ENCODE results near the genes LARP4B, GTPBP4, IDI1 and WDR37.

DNA sequence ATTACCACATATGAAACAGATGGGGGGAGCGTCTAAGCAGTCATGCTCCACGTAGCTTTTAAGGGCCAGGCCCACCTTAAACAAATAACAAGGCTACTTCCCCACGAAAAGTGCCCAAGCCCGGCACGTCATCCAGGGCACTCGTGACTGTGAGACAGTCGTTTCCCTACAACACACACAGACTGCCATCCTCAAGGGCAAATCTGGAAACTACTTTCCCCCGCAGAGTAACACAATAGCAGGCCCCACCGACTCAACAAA is 251.5 kb downstream of the ZMYND11 start:
- PRO-cap = no peak

DNA sequence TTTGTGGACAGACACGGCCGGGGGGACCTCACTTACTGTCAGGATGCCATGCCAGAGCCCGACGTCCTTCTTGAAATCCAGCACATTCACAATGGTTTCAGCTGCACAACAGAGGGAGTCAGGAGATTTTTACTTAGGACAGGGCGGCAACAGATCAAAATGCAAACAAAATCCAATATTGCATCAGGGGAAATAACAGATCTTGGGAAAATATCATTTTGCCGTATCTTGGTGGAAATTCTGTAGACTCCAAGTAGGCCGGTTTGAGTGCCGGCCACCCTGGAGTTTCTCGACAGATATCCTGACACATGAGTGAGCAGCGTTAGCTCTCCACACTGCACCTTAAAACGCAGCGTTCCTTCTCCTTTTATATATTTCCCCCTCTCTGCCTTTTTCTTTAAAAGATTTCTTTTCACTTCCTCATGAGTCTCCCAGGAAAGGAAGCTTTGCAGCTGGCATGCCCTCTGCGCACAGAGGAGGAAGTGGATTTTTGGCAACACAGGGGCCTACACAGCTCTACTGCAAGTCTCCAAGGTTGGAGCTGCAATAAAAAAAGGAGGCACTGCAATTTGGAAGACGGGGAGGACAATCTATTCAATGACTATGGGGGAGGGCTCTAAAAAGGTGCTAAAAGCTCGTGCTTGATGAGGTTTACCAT is 252.6 kb downstream of the ZMYND11 start:
- PRO-cap = no peak

DNA sequence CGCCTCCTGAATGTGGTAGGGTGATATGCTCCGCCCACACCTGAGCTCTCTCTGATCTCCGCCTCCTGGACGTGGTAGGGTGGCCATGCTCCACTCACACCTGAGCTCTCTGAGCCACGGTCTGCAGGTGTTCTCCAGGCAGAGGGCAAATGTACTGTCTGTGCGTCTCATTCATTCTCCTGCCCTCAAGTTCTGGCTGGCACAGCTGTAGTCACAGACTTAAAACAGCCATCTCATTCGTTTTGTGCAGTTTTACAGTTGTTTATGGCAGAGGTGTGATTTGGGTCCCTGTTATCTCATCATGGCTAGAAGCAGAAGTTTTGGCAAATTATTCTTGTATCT is 252.1 kb downstream of the DIP2C start:
- PRO-cap = no peak

GRCh38 chr10:510217-510891 is 179.1 kb downstream of the DIP2C start:
- PRO-cap = no peak

GRCh38 chr10:554596-554880 is 134.9 kb downstream of the DIP2C start:
- PRO-cap = no peak

- PRO-cap = no peak
Measured at GRCh38 chr10:561689-562239, 127.7 kb downstream of the DIP2C start.

DNA sequence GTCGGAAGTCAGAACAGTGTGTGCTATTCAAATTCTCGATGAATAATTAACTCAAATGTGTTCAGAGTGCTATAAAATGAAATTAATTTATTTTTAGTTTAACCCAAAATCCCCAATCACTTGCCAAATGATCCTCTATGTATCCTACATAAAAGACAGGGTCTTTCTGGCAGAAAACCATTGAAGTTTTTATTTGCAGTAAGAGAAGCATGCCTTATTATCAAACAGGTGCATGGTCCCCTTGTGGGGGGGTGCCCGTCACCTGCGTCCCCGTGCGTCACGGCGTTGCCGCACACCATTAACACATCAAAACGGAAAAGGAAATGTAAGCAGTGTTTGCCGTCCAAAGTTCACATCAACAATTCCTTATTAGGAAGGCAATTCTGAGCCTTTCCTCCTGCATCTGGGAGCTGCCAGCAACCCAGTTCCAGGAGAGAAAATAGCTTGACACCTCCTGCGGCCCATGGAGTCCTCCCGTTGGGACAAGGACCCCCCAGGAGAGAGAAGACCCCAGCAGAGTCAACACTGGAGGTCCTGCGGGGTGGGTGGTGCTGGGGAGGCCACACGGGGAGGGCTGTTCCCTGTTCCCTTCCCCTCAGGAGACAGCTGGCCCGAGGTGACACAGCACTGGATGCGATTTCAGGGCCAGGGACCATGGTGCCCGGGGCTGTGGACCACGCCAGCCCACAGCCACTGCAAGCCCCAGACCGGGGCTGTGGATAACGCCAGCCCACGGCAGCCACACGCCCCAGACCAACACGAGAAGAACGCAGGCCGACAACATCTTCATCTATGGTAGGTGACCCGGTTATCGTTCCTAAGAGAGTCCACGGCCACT is 39.6 kb downstream of the DIP2C start:
- PRO-cap = unidirectional peak, plus-strand start at position 419 of the sequence

DNA sequence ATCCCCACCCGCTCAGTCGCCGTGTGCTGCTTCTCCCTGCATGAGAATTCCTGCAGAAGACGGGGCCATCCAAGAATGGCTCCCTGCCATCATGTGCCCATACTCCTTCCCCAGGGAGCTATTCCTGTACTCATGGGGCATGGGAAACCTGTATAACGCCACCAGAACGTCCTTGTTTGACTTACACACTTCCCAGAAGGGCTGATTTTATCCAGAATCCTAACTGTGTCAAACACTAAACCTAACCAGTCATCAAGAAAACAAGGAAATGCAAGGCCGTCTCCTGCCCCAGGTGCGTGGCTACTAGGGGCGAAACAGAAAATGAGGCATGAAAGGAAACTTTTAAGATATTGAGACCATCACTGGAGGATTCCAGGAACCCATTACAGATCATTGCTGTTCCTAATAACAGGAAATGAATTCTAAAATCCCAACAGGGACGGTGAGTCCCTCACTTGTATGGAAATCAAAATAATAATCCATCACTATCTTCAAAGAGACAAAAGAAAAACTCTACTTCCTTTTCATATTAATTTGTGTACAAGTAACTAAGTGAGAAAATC is 15.9 kb downstream of the DIP2C start:
- PRO-cap = no peak

GRCh38 chr10:809378-810564 is 120.3 kb upstream of the DIP2C start:
- PRO-cap = no peak

DNA sequence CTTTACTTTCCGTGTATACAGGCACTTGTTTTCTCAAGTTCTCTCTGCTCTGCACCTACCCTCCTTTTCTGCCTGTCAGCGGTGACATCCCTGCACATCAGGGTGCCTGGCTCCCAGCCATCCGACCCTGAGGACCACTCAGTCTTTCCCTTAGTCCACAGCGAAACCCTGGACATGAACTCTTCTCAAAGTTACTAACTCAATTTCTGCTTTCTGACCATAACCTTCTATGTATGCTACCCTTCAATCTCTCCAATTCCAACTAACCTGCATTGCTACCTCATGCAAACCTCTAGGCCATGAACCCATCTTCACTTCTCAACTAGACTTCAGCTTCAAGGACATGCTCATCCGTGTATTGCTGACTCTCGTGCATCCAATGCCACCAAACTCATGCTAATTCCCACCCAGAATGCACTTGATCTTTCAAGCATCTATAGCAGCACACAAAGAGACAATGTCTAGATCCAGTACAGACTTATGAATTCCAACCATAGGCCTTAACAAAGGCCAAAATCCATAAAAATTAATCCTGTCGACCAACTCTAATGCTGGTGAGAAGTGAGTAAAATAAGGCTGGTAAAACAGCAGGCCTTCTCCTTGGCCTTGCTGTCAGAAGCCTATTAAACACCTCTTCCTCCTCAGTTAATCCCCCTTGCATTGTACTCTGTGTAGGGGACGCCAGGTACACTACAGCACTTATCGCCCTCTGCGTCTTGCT is 102.9 kb downstream of the LARP4B start:
- PRO-cap = no peak

GRCh38 chr10:895429-895842 is 36.1 kb downstream of the LARP4B start:
- PRO-cap = no peak

- PRO-cap = no peak
Measured at GRCh38 chr10:926409-926706, 5.1 kb downstream of the LARP4B start.

DNA sequence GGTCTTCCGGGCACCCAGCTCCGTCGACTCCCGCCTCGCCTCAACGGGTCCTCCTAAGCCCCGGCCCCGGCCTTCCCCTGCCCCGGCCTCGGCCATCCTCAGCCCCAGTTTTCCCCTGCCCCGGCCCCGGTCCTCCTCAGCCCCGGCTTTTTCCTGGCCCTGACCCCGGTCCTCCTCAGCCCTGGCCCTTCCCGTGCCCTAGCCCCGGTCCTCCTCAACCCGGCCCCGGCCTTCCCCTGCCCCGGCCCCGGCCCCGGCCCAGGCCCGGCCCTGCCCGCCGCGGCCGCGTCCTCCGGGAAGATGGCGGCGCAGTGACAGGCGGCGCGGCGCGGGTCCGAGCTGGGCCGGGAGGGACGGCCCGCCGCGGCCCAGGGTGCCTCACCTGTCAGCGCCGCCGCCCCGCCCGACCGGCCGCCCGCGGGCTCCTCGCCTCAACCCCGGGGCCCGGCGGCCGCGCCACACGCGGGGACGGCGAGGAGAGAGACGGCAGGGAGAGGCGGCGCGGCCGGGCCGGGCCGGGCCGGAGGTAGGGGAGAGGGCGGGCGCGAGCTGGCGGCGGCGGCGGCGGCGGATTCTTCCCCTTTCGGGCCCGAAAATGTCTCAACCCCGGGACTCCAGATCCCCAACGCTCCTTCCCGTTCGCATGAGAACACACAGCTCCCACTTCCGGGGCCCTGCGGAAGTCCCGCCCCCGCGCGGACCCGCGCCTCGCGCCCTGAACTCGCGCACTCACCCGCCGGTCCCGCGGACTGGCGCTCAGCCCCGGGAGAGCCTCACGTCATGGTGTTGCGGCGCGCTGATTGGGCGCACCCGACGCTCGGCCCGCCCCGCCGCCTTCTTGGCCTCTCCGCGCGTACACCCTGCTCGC is at the start of gene LARP4B:
Gene LARP4B (minus strand): TSS at position 660 of the 868 bp plus-strand sequence.
- PRO-cap = bidirectional peak, plus-strand start outside the sequence, minus-strand start at position 751 of the sequence

- PRO-cap = bidirectional peak, plus-strand start at chr10:988437, minus-strand start at chr10:988274
Measured at GRCh38 chr10:988184-989347, at the start of gene GTPBP4. Gene GTPBP4, plus strand, starts transcription at chr10:988434.

GRCh38 chr10:995184-995886 is 7.1 kb downstream of the GTPBP4 start:
- PRO-cap = no peak

GRCh38 chr10:1046415-1046651 is 2.6 kb downstream of the IDI1 start:
- PRO-cap = no peak

GRCh38 chr10:1048984-1050114 is at the start of gene IDI1:
Gene IDI1, minus strand, starts transcription at chr10:1049119.
- PRO-cap = bidirectional peak, plus-strand start at chr10:1049095, minus-strand start at chr10:1048886; bidirectional peak, plus-strand start at chr10:1049483, minus-strand start at chr10:1049357

GRCh38 chr10:1056167-1056554 is at the start of gene WDR37:
Gene WDR37, plus strand, starts transcription at chr10:1056385.
- PRO-cap = bidirectional peak, plus-strand start at chr10:1056369, minus-strand start at chr10:1056283

- PRO-cap = unidirectional peak, plus-strand start at chr10:1110431
Measured at GRCh38 chr10:1110166-1110567, 54.0 kb downstream of the WDR37 start.

- PRO-cap = no peak
Measured at GRCh38 chr10:1359468-1359882, 303.3 kb downstream of the WDR37 start.